Metanephros (tissue), 2 donors: ENCODE measurements around a stretch of chr19.

GRCh38 chr19:3527884-3528855, 10.8 kb upstream of the TEKTIP1 start:
- RAMPAGE, long total RNA, result no peak

- RAMPAGE, long total RNA, result no peak
These were observed 8.9 kb upstream of the TEKTIP1 start for GRCh38 chr19:3529671-3530899.

GRCh38 chr19:3552746-3553494, 4.5 kb downstream of the MFSD12 start:
- RAMPAGE, long total RNA, result no peak

DNA sequence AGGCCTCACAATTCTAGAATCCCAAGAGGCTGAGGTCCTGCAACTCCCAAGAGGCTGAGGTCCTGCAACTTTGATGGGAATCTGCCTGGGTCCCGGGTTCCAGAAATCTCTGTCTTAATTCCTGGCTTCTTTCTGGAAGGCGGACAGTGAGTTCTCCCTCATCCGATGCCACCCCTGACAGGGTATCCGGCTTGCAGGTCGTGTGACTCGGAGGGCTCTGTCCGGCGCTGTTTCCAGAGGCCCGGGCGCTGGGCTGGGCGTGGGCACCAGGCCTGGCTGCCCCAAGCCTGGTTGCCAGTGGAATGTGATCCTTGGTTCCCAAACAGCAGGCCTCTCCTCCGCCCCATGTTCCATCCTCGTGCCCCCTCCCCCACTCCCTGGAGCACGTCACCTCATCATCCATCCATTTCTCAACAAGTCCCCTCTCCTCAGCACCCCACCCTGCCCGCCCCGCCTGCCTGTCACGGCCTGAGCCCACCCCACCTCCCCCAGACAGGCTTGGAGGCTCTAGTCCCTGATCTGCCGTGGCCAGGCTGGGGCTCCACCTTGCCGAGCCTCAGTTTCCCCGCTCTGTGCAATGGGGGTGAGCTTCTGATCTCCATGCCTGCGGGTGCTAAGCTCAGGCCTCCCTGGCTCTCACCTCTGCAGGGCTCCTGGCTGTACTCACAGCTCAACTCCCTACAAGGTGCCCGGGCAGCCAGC, 2.4 kb downstream of the TBXA2R start:
- RAMPAGE, long total RNA, result no peak

GRCh38 chr19:3613664-3614169, 7.0 kb upstream of the TBXA2R start:
- RAMPAGE, long total RNA, result no peak

GRCh38 chr19:3721414-3722029, 13.3 kb downstream of the TJP3 start:
- RAMPAGE, long total RNA, result no peak

DNA sequence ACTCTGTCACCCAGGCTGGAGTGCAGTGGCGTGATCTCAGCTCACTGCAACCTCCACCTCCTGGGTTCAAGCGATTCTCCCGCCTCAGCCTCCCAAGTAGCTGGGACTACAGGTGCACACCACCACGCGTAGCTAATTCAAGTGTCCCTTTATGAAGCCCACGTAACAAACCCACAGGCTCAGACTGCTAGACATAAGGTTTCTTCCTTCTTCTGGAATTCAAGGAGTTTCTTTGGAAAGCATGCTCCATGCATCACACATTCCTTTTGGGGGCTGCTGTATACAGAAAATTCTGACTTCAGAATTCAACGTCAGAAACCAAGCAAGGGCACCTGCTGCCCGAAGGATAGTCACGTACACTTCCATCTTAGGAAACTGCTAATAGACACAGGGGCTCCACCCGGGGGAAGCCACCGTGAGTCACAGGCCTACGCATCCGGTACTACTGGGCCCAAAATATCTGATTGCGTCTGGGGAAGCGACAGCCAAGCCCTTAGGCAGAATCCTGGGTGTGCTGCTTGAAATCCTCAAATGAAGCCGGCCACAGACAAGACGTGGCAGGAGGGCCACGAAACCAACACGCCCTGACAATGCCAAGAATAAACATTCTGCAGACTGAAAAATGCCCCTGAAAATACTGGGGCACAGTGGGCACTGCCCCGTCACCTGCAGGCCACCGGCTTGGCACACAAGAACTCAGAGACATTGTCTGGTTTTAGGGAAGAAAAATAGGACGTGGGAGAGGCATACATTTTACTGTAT, 40.5 kb downstream of the ZFR2 start:
- RAMPAGE, long total RNA, result no peak

- RAMPAGE, long total RNA, result no peak
These were observed 11.3 kb downstream of the DAPK3 start for GRCh38 chr19:3959375-3960220.

DNA sequence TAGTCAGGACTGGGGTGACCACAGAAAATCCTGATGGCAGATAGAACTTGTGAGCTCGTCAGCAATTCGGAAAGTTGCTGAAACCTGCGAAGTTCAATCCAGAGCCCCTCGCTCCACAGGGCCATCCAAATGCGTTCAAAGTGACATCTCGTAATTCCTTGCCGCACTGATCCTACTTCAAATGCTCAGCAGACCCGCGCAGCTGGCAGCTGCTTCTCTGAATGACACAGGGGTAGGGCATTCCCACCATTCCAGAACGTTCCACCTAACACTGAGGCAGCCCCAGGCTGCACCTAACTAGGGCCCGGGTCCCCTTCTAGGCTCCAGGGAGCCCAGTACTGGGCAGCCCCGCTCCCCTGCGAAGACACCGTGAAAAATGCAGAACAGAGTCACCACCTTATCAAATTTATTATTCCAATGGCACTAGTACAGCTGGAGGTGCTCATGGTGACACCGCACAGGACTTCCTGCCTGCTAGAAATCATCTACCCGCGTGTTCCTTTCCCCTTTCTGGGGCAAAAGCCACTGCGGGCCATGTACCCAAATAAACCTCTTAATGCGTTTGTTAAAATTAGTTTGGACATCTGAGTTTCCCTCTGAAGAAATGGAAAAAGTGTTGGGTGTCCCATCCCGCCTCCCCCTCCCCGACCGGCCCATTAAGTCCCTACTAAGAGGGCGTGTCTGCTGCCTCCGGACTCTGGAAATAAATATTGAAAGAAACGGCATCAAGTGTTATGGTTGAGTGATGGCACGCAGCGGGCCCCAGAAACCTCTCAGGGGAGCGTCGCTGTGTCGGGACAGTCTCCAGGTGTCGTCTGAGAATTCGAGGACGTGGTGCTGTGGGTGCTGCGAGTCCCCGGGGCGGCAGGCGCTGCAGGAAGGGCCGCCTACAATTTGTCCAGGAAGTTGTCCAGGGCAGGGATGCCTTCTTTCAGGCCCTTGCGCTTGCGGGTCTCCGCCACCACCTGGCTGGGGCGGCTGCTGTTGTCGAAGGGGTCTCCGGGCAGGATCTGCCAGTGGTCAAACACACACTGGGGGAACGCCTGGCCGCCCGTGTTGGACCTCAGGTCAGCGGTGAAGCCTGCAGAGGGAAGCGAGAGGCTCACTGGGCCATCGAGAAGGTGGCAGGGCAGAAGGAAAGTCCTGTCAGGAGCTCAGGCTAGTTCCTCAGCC, 5.2 kb upstream of the DAPK3 start:
- RAMPAGE, long total RNA, result no peak

DNA sequence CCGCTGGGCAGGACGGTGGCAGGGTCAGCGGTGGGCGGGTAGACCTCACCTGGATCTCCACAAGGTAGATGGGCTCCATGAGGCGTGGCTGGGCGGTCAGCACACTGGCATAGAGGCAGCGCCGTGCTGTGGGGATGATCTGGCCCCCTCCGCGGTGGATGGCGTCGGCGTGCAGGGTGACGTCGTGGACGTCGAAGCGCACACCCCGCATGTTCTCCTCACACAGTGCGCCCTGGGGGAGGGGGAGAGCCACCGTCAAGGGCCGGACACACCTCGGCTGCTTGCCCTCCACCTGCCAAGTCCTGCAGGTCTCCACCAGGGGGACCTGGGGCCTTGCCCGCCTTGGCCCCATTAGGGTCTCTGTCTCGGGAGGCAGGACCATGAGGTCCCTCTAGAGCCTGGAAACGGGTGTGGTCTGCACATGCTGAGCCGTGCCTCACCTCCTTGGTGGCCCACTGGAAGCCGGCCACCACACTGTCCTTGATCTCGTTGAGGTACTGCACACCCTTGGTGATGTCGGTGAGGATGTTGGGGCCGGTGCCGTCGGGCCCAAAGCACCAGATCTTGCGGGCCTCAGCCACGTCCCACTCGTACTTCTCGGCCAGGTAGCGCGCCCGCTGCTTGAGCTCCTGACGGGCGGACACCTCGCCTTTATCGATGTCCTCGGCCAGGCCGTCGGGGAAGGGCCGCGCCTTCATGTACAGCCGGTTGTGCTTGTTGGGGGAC, 6.6 kb upstream of the DAPK3 start:
- RAMPAGE, long total RNA, result no peak

GRCh38 chr19:3987308-3987669, 2.0 kb upstream of the EEF2 start:
- RAMPAGE, long total RNA, result no peak

GRCh38 chr19:4053503-4054451, 12.9 kb downstream of the ZBTB7A start:
- RAMPAGE, long total RNA, result no peak

DNA sequence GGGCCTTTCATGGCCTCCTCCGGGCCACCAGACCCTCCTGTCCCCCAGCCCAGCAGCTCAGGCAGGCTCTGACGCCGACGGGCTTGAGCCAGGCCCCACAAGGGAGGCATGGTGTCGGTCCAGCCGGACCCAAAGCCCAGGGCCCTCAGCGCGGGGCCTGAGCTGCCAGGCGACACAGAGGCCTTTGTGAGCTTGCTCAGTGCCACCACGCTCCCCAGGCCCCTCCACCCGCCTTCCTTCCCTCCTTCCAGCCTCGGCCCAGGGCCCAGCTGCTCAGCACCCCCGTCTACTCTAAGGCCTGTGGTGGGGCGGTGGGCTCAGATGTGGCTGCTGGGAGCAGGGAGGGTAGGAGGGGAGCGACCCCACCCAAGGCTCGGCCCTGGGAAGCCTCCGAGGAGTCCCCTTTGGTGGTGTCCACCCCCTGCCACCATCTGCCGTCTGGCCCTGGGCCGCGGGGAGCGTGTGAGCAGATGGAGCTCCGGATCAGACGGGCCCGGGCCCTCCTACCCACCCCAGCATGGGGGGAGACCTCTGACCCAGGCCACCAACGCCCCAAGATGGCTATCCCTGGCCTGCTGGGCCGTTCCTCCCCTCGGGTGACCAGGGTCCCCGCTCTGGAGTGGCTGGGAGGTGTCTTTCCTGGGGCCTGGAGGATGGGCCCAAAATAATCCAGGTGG, 7.9 kb downstream of the ZBTB7A start:
- RAMPAGE, long total RNA, result no peak

GRCh38 chr19:4068014-4068371, 1.3 kb upstream of the ZBTB7A start:
- RAMPAGE, long total RNA, result no peak

DNA sequence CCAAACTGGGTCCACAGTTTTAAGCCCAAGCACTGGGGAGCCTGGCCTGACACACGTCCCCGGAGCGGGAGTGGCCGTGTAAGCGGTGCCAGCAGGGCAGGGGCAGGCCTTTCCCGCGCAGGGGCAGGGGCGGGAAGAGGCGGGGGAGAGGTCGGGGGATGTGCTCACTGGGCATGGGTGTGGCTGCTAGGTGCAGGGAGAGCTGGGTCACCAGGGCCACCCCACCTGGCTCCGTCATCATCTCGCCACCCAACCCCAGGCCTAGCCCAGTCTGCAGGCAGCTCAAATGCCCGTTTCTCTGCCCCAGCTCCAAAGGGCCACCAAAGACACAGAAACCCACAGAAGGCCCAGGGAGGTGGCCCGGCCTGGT, 27.9 kb downstream of the MAP2K2 start:
- RAMPAGE, long total RNA, result no peak

GRCh38 chr19:4158792-4159346, 5.4 kb downstream of the CREB3L3 start:
- RAMPAGE, long total RNA, result no peak

DNA sequence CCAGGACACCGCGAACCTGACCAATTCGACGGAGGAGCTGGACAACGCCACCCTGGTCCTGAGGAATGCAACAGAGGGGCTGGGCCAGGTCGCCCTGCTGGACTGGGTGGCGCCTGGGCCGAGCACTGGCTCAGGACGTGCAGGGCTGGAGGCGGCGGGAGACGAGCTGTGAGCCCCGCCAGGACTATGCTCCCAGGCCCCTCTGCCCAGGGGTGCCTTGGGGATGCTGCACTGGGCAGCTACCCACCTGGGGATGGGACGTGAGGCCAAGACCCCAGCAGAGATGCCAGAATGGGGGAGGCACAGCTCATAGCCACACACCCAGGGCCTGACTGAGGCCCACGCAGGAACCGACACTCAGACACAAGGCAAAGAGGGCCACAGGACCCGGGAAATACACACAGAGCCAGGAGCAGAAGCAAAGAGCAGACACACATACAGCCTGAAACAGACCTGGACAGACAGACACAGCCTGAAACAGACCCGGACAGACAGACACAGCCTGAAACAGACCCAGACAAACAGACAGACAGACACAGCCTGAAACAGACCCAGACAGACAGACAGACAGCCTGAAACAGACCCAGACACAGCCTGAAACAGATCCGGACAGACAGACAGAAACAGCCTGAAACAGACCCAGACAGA, 10.4 kb downstream of the SIRT6 start:
- RAMPAGE, long total RNA, result no peak

- RAMPAGE, long total RNA, result no peak
These were observed 5.3 kb downstream of the SHD start for GRCh38 chr19:4284180-4285051.

GRCh38 chr19:4365217-4365878, 22.0 kb downstream of the MPND start:
- RAMPAGE, long total RNA, result no peak

GRCh38 chr19:4391790-4392307, 8.5 kb downstream of the SH3GL1 start:
- RAMPAGE, long total RNA, result no peak